Vein endothelial cell (primary cell): ENCODE measurements around a stretch of chr12.

DNA sequence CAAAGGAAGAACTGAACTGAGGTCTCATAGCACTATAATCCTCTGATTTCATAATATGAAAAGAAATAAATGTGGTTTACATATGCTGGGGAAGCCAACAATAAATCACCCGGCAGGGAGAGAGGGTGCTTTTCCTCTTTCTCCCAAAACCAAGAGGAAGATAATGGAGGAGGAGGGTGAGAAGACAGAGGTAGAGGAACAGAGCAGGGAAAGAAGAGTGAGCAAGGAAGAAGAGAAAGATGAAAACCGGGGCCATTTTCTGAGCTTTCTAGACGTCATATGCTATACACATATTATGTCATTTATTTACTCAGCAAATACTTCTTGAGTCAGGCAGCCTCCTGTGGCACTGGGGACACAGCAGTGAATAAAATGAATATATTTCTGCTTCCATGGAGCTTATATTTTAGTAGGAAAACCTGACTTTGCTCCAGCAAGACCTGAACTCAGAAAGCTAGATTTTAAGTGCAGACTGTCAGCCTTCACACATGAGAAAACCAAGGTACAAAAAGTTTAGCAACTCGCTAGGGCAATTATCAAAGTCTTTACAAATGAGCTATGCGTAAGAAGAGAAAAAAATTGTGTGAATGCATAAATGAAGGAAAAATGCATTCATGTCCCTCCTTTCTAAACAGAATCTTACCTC lies 710.8 kb upstream of the TBX3 start:
- CAGE, long polyA plus RNA: no peak

- CAGE, long polyA plus RNA: no peak
These were observed 653.8 kb downstream of the MED13L start for GRCh38 chr12:115623712-115624113.

- CAGE, long polyA plus RNA: no peak
These were observed 286.5 kb downstream of the MED13L start for GRCh38 chr12:115990896-115991526.

- CAGE, long polyA plus RNA: no peak
These were observed 281.1 kb downstream of the MED13L start for GRCh38 chr12:115996356-115996730.

DNA sequence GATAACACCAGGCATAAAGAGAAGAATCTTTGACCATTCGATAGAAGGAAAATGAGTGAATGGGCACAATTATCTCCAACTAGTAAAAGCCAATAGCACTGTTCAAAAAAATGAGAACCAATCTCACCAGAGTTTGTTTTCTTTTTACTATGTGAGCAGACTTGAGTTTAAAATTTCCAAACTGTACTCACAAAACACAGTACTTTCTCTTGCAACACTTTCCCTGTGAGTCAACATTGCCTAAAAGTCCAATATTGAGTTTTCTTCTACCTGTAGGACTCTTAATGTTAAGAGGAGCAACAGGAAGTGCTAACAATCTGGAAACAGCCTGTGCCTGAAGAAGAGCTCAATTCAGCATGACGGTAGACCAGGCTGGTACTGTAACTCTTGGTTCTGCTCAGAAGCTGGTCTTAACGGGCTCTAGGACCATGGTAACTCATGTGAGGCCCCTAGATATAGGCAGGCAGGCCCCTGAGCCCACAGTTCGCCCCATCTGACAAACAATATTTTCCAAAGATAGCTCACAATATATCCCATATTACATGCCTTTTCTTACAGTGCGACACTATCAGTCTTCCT lies 144.3 kb downstream of the MED13L start:
- CAGE, long polyA plus RNA: no peak

DNA sequence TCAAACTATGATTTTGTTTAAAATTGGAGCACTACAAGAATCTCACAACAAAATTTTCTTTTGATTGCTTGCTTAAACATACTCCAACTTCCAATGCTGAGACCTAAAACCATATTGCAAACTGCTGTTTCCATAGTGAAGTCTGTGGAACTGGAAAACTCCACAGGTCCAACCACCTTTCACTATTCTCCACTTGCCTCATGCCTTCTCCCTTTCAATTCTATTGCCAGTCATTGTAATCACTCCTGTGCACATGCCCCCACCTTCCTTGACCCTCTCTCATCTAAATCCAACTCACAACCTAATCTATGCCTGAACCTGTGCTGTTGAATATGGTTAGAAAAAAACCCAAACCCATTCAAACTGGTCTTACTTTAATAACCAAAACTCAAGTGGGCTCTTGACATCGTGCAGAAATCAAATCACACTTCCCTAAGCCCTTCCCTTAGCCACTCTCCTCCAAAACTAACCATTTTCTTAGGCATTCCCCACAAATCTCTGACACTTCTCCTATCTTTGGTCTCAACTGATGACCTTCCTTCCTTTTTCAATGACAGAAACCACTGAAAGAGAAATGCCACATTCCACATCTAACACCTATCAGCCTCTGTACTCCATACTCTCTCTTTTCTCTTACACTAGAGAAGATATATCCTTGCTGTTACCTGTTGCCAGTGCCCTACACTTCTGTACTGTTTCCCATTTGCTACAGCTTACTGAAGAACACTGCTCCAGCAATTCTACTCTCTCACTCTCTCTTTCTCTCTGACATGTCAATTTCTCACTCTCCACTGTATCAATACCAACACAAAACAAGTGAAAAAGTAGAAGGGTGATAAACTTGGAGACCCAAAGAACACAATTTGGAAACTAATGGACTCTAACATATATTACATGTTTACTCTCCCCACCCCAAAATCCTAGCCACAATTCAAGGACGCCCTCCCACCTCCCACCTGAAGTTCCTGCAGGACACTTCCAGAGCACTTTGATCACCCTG lies 95.3 kb downstream of the MED13L start:
- CAGE, long polyA plus RNA: no peak

DNA sequence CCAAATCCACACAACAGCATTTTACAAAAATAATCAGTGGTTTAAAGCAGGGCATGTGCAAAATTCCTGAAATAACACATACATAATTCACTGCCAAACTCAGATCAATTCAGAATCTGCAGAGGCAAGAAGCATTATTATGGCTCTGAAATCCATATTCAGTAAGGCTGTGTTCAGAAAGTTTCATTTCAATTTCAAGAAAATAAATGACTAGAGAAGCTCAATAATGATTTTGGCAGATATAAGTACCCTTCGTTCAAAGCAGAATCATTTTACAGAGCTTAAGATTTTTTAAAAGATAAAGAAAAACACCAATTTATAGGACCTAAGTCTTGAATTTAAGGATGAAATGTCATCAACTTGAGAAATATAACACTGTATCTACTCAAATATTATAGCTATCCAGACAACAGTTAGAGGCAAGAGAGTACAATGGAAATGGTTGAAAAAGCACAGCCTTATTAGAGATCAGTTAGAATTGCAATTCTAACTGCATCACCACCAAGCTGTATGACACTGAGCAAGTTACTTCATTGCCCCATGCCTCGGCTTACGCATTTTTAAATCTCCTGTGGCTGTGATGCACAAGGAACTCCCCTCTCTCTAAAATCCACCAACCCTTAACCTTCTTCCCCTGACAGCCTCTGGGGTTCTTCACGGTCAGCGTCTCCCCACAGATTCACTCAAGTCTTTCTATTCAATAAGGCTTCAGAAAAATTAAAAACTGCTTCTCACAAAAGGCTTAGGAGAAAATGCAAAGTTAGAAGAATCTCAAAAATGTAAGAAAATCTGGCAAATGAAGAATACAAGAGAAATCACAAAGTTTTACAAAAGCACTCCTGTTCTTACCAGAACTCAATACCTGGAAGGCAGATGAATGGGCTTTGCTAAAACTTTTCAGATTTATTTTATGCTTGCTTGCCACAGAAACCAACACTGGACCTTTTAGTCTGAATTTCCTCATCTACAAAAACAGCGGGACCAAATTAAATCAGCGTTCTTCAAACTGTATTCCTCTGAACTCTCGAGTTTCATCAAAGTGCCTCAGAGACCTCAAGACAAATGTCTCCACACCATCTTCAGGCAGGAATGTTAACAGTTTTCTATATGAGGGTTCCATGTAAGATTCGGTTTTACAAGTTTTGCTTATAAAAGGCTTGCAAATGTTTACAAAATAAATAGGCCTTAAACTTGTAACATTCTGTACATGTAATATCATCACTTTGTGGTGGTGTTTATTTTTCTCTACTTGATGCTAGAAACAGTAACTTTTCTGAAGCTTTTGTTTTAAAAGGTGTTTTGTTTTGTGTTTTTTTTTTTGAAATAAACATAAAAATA lies 74.9 kb downstream of the MED13L start:
- CAGE, long polyA plus RNA: no peak

DNA sequence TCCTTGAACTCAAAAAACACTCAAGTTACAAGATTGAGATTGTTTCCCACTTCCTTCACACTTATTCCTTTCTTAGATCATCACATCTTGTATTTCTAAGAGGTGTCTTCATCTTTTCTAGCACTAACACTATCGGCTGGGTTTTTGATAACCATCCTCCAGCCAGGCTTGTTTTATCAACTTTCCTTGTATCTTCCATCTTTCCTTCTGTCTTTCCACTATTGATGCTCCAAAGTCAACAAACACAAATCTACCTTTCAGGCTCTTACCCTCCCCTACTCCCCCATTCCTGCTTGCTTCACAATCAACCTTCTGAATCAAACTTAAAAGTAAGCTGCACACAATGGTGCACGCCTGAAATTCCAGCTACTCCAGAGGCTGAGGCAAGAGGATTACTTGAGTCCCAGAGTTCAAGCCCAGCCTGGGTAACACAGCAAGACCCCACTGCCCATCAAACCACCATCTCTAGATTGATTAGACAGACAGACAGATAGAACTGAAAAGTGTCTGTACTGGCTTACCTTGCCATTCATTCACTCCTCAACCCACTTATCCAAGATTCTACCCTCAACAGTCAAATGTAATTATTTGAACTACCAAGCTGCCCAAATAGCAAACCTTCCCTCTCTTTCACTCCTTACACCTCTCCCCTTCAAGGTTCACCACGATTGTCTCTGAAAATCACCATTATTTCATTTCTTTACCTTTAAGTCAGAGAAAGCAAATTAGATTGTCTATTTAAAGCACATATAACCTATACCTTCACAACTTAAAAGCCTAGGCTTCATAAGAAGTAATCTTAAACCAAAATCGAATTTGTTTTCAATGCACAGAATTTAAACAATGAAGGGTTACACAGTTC lies 12.7 kb downstream of the MED13L start:
- CAGE, long polyA plus RNA: no peak

DNA sequence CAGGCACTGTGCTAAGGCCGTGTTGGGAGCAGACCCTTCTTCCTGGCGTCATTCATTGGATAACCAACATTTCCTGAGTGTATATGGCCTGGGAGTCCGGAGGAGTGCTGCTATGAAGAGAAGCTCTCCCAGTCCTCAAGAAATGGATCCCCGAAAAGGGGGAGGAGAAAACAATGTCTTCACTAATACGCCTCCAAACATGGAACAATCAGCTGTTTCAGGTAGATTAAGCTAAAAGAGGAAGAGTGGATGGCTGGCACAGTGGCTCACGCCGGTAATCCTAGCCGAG lies 958 bp upstream of the MED13L start:
- CAGE, long polyA plus RNA: no peak

DNA sequence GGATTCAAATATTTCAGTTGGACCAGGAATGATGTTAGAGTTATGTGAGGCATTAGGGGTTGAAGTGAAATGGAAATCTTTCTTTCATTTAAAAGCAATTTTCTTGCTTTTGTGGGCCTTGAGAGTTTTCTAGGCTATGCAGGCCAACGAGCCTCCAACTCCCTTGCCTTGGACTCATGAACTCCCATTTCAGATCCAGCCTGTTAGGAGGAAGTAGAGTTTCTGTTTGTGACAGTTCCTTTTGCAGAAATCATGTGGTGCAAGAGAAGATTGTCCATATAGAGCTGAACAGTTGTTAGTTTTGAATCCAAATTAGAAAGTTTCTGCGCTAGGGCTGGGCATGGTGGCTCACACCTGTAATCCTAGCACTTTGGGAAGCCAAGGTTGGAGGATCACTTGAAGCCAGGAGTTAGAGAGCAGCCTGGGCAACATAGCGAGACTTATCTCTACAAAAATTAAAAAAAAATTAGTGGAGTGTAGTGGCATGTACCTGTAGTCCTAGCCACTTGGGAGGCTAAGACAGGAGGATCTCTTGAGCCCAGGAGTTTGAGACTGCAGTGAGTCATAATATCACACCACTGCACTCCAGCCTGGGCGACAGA lies 47.3 kb upstream of the MED13L start:
- CAGE, long polyA plus RNA: no peak

DNA sequence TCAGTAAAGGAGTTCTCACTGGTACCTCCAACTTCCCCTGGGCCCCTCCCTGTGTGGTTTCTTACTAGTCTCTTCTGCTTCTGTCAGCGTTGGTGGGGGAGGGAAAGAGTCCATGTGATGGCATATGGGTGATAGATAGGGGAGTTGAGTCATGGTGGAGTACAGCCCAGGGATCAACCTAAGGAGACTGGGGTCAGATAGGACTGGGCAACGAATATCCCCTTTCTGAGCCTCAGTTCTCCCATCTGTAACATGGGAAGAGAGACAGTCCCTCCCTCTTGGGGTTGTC lies 83.4 kb upstream of the MED13L start:
- CAGE, long polyA plus RNA: no peak

DNA sequence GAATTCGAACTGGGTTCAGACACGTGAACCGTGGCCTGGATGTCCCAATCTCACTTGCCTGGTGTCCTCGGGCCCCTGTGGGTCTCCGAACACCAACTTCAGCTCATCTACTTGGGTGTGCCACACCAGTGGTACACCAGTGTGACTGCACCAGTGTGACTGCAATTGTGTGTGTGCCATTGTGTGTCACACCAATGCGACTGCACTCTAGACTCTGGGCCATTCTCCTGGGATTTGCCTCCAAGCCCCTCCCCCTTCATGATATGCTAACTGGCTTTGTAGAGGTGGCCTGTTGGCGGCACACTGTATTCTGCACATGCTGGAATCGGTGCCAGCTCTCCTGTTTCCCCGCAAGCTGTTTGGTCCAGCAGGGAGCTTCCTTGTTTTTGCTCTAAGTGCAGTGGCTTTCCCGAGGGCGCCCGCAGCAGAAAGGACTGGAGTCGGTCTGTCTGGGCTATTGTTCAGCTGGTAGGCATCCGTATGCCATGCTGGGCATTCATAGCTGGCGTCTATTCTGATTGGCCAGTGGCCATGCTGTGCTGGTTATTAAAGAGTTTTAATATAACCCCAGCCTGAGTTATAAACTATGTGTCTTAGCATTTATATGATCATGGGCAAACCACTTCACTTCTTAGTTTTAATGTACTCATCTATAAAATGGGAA lies 88.9 kb upstream of the MED13L start:
- CAGE, long polyA plus RNA: no peak

DNA sequence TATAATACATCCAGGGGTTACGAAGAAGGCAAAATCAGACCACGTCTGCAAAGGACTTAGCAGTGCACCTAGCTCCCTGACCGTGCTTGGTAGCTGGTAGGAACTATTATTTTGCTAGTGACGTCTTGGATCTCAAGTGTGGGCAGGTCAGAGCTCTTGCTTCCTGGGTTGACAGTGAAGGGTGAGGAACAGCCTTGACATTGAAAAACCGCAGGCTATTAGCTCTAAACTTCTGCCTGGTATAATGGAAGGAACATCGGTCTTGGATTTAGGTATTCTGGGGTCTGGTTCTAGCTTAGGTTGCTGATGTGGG lies 89.4 kb upstream of the MED13L start:
- CAGE, long polyA plus RNA: no peak

DNA sequence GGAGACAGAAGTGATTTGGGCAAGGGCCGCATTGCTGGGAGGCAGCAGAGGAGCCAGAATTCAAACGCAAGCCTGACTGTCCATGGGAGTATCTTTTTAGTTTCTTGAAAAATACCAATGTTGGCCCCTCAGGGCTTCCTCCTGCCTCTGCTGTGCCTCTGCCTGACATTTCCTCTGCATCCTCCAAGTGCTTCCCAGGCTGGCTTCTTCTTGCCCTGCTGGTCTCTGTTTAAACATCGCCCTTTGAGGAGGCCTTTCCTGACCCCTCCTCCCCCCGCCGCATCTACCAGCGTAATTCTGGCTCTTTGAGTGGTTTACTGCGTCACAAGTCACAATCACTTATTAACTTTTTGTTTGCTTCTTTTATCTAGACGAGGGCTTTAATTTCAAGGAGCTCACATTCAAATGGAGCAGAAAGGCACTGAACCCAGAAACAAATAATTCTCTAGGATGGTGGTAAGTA lies 90.9 kb upstream of the MED13L start:
- CAGE, long polyA plus RNA: no peak

DNA sequence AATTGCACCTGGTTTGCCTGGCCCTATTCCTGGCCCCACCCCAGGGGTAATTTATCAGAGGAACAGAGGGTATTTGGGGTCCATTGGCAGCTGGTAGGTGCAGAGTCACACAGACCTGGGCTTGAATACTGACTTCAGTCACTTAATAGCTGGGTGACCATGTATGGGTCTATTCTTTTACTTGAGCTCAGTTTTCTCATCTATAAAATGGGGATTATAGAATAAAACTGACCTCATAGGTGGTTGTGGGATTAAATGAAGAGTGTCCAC lies 107.4 kb upstream of the MED13L start:
- CAGE, long polyA plus RNA: no peak

DNA sequence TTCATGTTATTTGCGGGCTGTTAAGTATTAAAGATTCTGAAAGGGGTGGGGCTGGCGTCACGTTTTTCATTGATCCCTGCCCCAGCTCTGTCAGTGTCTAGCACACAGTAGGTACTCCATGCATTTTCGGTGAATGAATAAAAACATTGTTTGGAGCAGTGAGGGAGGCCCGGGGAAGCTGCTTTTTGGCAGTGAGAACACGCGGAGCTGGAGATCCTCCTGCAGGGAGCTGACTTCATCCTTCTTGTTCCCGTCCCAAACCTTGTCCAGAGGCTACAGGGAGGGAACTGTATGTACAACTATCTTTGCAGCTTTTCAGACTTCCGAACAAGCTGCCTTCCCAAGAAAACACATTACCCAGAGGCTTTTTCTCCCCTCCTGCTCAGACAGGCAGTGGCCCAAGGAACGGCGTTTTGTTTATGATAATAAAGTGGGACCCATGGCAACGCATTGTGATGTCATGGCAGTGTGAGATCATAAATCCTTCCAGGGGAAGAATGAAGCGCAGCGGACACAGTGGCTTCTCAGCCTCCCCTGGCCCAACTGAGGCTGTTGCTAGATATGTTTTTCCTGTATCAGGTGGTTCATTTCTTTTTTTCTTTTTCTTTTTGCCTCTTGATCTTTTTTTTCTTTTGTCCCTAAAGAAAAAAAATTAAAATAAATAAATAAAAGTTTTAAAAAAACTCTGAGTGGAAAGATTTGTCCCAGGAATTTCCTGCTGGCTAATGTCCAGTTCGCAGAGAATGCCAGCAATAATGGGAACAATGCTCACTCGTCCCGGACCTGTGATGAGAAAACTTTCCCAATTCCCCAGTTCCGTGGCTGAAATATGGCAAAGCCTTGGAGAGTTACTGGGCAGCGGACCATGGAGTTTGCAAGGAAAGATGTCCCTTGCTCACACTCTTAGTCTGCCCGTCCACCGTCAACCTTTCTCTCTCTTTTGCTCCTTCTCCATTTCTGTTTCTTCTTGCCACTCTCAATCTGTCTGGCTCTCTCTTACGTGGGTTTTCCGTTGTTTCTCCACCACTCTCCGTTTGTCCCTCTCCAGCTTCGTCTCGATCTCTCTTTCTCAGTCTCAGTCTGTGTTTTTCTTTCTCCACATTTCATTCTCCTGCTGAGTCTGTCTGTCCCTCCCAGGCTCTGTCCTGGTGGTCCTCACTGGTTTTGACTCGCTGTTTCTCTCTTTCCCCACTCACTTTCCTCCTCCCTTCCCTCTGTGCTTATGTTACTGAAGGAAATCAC lies 103.4 kb upstream of the MAP1LC3B2 start:
- CAGE, long polyA plus RNA: no peak

GRCh38 chr12:116506221-116507011 lies 52.8 kb upstream of the MAP1LC3B2 start:
- CAGE, long polyA plus RNA: no peak

DNA sequence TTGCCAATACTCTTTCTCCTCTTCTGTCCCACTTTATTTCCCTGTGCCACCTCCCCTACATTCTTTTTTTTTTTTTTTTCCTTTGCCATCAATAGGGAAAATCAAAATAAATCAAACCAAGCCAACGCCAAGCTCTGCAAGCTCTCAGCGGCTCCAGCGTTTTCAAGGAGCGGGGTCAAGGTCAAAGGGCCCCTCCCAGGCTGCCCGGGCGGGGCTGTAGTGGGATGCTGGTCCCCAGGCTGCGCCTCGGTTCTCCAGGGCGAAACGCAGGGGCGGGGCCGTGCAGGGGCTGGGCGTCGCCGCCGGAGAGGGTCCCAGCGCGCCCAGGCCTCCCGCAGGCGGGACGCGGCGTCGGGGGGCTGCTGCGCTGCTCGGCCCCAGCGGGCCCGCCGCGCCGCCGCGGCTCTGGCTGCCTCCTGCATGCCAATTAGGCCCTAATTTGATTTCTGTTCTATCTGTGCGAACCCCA lies 51.0 kb upstream of the MAP1LC3B2 start:
- CAGE, long polyA plus RNA: no peak

DNA sequence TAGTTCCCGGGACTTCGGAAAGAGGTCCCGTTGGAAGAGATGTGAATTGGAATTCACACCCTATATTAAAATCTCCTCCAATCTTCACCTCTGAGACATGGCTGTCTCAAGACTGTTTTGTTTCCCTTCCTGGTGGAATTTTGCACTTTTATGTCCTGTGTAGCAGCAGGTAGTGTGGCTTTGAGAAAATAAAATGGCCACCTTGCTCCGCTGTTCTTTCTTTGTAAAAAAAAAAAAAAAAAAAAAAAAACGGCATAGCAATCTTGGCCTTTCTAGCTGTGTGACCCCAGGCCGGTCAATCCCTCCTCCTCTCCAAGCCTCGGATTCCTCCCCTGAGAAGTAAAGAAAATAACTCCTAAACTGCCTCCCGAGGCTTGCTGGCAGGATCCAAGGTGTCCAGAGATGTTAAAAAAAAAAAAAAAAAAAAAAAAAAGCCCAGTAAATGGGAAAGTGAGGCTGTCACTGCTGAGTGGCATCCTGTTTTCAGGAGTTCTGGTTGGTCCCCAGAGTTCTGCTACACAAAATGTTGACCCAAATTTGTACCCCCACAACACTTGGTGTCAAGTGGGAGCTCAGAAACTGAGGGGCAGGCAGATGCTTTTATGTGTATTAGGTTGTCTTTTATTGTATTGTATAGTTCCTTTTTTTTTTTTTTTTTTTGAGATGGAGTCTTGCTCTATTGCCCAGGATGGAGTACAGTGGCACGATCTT lies 23.9 kb upstream of the MAP1LC3B2 start:
- CAGE, long polyA plus RNA: no peak

GRCh38 chr12:116876115-116876876 lies 4.9 kb downstream of the HRK start:
- CAGE, long polyA plus RNA: no peak